M059J (cell line): Measurements from ENCODE around the genes ACKR4, SLCO2A1 and EPHB1.

- RAMPAGE, long total RNA: no peak
Measured at GRCh38 chr3:132596817-132597376, at the start of gene ACKR4. TSS of gene ACKR4 (plus strand) at chr3:132597270.

DNA sequence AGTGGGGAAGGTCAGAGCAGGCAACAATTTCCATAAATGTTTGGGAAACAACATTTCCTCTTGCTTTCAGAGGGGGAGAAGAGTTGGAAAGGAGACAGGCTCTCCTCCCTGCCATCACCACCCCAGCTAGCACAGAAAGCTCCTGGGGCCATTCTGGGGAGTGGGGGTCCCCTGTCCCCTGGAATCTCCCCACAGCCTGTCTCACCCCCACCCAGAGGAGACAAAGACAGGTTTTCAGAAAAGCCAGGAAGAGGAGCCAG, 3.7 kb downstream of the BFSP2 start:
- RAMPAGE, long total RNA: no peak

DNA sequence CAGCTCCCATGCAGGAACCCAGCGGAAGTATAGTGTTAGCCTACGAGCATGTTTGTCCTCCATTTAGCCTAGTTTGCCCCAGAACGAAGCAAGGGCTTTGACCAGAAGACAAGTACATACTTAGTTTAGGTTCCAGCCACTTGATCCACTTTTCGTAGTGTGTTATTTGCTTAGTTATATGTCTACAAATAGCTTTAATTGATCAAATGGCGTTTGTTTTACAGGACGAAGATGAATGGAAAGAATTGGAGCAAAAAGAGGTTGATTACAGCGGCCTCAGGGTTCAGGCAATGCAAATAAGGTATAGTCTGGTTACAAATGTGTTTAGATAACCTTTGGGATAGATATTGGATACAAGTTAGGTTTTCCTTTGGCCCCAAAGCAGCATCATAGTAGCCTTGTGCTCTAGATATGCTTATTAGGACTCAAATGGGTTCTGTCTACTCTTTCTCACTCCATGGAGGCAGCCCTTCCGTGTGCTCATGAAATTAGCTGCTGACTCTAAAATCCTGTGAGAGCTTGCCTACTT, 1.4 kb downstream of the CDV3 start:
- RAMPAGE, long total RNA: no peak

DNA sequence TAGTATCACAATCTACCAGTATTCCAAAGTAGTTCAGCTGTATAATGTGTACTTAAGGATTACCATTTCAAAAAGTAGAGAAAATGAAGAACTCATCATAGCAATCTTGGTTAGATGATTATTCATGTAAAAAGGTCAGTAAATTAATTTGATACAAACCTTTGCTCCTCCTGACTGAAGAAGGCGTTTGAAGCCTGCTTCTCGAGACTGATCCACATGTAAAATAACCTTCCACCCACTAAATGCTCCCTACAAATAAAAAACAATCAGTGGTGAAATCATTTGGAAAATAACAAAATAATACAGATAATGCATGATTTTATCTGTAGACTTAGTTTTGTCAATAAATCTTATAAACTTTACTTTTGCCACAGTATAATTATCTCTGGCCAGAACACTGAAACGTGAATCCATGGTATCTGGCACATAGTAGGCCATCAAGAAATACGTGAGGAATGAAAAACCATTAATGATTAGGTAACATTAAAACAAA, 35.3 kb downstream of the CDV3 start:
- RAMPAGE, long total RNA: no peak

DNA sequence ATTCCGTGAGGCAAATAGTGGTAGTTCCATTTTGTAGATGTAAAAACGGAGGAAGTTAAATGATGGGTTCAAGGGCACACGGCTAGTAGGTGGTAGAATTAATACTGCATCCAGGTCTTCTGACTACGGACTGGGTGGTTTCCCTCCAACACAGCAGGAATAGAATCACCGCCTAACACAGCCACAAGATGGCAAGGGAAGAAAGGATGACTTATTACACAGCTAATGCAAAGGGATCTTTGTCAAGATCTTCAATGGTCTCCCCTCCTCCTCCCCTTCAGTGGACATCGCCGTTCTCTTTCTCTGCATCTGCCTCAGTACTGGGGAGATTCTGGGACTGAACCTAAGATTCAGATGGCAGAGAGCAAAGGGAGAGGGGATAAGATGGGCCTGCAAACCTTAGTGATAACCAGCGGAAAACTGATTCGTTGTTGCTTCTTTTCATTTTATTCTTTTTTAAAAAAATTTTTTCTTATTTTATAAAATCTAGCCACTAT, 592 bp upstream of the TOPBP1 start:
- RAMPAGE, long total RNA: no peak

DNA sequence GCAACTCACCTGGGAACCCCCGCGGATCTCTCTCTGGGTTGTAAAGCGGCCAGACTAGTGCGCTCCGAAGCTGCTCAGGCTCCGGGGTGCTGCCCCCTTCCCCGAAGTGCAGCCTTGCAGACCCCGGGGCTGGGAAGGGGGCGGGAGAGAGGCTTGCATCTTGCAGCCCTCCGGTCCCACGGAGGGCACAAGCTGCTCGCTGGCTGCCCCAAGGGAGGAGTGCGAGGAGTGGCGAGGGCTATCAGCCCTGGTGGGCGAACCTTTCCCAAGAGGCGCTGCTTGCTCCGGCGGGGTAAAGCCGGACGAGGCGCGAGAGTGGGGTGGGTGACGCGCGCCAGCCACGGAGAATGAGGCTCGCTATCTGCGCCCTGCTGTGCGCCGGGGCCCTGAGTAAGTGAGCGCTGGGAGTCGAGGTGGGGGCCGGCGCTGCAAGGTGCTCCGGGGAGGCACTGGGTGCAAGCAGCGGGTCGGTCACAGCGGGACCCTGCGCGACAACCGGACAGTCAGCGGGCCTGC, 12.6 kb upstream of the TOPBP1 start:
- RAMPAGE, long total RNA: no peak

DNA sequence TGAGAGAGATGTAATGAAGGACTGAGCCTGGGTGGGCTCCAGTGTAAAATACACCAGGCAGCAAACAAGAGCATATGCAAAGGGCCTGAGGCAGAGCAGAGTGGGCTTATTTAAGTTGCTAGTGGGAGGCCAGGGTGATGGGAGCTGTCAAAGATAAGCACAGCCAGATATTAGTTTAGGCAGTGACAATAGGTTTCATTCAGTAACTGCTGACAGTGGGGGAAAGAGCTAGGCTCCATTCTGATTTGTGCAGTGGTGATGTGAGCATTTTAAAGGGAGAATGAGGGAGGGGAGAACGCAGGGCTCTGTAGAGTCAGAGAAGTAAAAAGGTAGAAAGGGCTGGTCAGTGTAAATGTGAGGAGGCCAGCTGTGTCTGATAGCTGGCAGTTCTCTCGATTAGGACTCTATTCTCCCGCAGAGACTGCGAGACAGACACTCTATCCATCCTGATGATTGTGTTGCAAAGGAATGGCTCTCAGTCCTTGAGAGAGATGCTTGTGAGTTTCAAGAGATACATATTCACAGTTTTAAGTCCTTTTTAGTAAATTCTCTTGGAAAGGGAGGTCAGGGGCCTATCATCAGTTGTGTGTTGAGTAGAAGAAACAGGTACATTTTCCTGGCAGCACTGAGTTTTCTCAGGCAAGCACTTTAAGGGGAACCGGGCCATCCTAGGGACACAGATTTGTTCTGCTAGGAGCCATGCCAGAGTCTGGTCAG, 3.6 kb downstream of the TF start:
- RAMPAGE, long total RNA: no peak

DNA sequence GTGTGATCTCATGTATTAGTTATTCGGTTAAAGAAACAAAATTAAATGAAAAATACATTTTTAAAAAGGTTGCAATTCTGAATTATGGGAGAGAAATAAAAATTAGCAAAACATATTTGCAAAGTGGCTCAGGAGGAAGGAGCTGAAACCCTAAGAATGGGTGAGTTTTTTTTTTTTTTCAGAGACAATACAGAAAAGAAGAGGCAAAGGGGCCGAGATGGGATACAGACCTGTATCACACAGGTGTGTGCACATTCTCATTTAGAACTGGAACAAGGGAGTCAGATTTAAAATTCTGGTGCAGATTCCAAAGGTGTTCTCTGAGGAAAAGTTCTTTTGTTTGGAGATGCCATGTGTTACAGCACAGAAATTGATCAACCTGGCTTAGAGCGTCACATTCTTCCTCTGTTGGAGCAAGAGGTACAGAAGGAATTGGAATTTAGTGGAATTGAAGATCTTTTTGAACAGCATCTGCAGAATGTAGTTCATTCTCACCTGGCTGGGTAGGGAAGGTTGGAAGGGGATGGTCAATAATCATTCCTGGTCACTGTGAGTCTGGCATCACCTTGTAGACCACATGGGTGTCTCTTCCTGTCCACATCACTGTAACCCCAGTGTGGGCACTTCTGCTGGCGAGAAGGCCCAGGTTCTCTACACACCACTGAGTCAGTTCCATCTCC, 28.6 kb downstream of the TF start:
- RAMPAGE, long total RNA: no peak

DNA sequence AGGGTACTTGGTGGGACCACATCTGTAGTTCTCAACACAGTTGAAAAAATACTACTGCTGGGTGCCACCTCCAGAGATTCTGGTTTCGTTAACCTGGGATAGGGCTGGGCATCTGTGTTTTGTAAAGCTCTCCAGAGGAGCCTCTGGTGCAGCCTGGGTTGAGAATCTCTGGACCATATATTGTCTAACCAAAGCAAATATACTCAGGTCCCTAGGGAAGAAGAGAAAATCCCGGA, 52.2 kb upstream of the RAB6B start:
- RAMPAGE, long total RNA: no peak

DNA sequence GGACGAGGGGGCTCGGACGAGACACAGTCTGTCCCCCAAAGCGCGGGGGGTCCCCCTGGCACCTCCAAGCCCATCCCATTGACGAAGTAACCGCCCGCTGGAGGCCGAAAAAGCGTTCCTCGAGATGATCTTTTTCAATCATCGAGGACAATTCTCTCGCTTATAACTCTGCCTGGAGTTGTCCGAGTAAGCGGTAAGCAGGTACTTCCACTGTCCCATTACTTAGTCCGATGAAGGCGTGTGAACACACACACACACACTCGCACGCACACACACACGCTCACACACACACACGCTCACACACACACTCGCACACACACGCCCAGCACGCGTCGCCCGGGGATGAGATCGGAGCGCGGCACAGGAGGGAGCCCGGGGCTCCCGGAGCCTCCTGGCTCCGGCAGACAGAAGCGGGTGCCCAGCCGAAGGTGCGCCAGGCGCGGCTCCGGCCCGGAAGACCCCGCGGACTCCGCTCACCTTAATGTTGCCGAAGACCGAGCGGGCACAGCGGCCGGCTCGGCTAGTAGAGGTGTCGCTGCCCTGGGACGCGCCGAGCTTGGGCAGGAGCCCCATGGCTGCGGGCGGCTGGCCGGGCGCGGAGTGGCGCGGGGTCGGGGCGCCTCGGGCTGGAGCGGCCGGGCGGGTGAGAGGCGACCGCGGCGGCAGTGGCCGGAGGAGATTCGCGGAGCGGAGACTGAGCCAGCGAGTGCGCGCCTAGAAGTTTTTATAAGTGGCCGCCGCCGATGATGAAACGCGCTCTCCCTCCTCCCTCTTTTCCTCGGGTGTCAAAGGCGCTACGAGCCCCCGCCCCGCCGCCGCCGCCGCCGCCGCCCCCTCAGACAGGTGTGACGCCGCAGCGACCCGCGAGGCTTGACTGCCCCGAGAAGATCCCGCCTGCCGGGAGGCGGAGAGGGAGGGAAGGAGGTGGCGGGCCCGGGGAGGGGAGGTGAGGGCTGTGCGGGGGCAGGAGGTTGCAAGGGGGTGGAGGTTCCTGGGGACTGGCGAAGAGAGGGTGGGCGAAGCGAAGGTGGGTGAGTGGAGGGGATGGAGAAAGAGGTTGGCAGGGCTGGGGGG, at the start of gene SLCO2A1:
SLCO2A1 (minus strand) TSS at position 696 of the 1,074 bp plus-strand sequence.
- RAMPAGE, long total RNA: no peak

GRCh38 chr3:134038565-134039610, 9.2 kb upstream of the SLCO2A1 start:
- RAMPAGE, long total RNA: no peak

DNA sequence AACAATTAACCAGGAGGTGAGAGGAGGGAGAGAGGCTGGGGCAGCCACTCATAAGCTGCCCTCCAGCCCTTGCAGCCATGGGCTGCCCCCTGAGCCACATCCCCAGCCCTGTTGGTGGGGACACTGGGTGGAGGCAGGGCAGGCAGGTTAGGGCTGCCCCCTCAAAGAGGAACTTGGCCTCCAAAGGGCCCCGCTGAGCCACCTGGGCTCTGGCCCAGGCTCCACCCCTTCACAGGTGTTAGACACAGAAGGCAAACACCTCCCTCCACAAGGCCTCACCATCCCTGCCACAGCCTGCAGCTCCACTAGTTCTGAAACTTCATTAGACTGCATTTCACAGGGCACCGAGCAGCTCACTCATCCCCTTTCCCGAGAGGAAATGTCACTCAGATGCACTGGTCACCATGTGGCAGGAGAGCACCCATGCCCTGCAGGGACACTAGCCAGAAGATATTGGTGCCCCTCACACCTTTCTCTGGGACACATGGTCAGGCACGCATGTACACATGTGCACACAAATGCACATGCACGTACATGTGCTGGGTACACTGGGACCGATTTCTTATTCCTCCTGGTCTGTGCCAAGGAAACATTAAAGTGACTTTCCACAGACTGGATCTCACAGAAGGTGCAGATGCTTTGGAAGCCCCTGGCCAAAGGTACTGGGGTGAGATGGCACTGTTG, 20.2 kb downstream of the AMOTL2 start:
- RAMPAGE, long total RNA: no peak

DNA sequence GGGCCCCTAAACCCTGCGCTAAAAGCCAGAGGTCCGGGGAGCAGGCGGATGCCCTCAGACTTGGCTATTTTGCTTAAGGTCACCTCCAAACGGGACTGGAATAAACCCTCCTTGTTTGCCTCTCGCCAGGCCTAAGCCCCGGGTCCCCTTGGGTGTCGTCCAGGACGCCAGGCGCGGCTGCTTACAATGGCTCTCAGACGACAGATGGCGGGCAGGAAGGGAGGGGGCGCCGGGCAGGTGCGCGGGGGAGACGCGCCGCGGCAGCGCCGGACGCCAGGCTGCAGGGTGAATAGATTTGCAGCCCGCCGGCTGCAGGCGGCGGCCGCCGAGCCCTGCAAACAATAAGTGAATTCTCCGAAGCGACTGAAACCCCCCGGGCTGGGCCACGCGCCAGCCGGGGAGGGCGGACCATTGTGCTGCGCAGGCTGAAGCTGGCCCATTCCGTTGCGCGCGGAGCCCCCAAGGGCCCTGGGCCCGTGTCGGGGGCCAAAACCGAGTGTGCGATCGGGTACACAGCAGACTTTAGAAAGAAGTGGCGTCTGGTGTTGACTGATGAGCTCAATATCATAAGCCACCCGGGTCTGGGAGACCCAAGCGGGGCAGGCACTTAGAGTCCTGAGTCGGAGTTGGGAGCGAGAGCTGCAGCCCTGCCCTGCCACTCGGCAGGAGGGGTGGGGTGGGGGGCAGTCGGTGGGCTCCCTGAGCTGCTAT, 32.4 kb upstream of the AMOTL2 start:
- RAMPAGE, long total RNA: no peak

DNA sequence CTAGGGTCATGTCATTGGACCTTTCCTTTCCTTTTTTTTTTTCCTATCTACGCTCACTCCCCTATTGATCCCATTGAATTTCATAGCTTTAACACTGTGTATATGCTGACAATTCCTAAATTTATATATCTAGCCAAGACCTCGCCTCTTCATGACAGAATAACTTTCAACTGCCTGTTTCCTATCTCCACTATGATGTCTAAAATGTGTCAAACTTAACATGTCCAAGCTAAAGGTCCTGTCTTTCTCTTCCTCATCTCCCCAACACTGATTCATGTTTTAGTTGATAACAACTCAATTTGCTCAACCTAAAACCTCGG, 49.6 kb downstream of the CEP63 start:
- RAMPAGE, long total RNA: no peak

GRCh38 chr3:134613266-134613609, 37.6 kb downstream of the KY start:
- RAMPAGE, long total RNA: no peak

GRCh38 chr3:134794835-134795815, at the start of gene EPHB1:
TSS of gene EPHB1 (plus strand) at chr3:134795260.
- RAMPAGE, long total RNA: no peak

DNA sequence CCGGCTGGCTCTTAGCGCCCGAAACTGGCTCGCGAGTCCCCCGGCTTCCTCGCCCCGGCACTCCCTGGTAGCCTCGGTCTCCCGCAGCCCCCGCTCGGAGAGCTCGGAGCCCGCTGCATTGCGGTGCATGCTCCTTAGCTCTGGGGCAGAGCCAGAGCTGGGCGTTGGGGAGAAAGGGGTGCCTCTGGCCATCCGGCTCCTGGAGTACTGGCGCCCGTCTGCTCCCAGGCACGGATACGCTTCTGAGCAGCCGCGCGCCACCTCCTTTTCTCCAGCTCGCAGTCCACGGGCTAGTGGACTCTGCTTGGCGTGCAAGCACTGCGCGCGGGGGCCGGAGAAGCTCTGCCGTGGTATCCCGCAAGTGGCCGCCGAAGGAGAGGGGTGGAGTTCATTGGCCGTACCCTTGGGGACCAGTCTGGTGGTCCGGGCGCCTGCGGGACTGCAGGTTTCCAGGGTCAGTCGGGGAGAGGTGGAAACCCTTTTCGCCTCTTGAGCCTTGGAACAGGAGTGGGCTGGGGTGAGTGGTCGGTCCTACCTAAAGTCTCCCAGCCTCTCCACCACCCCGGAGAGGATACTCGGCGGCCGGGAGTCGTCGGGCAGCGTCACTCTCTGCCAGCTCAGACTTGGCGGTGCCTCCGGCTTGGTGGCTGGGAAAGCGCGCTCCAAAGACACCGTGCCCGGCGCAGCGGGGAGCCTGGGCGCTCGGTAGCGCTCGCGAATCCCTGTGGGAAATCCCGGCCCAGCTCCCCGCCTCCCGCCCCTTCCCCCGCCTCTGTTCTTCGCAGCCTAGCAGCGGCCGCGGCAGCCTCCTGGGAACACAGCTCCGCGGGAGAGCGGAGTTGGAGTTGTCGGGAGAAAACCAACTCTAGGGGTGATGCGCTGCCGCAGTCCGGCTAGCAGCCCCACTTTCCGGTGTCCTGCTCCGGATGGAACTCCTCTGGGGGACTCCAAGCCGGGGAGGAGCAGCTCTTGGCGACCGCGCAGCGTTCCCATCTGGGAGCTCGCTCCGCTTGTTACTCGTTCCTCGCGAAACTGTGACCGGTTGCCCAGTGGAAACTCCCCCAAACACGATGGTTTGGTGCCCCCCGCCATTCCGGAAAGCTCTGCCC, 1.2 kb downstream of the EPHB1 start:
- RAMPAGE, long total RNA: no peak

- RAMPAGE, long total RNA: no peak
Measured at GRCh38 chr3:134916668-134916943, 121.5 kb downstream of the EPHB1 start.

DNA sequence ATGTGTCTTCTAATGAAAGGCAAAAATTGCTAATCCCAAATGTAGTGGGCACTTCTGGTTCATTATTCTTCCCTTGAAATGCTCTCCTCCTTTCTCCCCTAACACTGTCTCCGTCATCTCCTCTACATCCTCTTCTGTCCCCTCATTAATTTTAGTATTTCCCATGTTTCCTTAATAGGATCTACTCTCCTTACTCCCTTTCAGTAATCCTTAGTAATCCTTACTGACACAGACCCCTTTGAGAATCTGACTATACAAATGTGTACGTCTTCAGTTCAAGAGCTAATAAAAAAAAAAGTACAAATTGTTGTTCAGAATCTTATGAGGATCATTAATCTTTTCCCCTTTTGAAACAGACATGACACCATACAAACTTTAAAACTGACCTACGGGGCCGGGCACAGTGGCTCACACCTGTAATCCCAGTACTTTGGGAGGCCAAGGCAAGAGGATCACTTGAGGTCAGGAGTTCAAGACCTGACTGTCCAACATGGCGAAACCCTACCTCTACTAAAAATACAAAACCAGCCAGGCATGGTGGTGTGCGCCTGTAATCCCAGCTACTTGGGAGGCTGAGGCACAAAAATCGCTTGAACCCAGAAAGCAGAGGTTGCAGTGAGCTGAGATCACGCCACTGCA, 23.5 kb downstream of the MSL2 start:
- RAMPAGE, long total RNA: no peak

DNA sequence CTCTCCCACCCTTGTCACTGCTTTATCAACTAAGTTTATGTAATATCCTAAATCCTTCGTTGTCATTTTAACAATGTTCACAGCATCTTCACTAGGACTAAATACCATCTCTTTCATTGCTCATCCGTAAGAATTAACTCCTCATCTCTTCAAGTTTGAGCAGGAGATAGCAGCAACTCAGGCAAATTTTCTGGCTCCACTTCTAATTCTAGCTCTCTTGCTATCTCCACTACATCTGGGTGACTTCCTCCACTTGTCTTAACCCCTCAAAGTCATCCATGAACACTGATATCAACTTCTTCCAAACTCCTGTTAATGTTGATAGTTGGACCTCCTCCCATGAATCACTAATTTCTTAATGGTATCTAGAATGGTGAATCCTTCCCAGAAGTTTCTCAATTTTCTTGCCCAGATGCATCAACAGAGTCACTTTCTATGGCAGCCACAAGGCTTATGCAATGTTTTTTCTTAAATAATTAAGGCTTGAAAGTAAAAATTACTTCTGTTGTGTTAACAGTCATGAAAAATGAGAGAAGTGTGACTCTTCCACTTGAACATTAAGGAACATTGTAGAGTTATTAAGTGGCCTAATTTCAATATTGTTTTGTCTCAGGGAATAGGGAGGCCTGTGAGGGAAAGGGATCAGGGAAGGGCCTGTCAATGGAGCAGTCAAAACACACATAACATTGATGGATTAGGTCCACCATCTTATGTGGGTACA, 164.3 kb downstream of the PCCB start:
- RAMPAGE, long total RNA: no peak